NCI-H460 (cell line): Measurements from ENCODE around the genes RASEF and FRMD3.

DNA sequence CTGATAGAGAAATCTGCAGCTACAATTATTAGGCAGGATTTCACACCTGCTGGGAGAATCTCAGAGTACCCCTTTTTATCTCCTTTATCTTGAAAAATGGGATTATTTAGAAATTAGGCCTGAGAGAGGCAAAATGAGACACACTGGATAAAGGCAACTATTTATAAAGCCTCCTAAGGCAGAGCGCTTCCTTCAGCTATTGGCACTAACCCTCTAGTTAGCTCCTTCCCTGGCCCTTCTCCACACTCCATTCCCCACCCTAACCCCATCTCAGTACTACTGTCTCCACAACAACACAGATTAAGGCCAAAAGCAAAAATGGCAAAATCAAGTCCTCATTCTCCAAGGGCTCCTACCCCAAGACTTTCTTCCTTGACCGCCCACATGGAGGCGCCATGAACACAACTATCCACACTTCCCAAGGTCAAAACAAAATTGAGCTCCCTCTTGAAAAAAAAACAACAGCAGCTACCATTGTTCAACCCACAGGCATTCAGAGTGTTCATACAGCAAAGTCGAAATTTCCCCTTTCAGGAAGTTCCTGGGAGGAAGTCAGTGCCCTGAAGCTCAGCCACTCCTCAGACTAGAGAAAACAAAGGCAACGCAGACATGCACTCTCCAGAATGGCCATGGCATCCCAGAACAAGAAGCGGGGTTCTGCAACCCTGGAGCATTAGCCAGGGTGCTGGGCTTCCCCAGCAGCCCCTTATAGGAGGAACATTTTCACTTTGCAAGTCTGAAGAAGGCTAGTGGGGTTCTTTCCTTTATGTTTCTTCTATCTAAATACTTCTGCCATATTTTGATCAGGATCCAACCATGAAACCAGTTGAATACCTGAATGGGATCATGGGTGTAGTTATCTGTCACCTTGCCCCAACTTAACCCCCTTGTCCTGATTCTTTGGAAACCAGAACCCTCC, 54.3 kb downstream of the GNAQ start:
RAMPAGE:
- cytosol, long total RNA, result no peak
- long total RNA, result no peak
- nucleus, long total RNA, result no peak

RAMPAGE:
- cytosol, long total RNA, result no peak
- long total RNA, result no peak
- nucleus, long total RNA, result no peak
Measured at GRCh38 chr9:78022842-78023547, 8.6 kb downstream of the GNAQ start.

RAMPAGE:
- cytosol, long total RNA, result no peak
- long total RNA, result no peak
- nucleus, long total RNA, result no peak
Measured at GRCh38 chr9:78300265-78300730, 3.4 kb downstream of the PSAT1 start.

RAMPAGE:
- cytosol, long total RNA, result no peak
- long total RNA, result no peak
- nucleus, long total RNA, result no peak
Measured at GRCh38 chr9:78358225-78358935, 61.5 kb downstream of the PSAT1 start.

GRCh38 chr9:79590914-79591778, 19.4 kb downstream of the TLE4 start:
RAMPAGE:
- cytosol, long total RNA, result no peak
- long total RNA, result no peak
- nucleus, long total RNA, result no peak

GRCh38 chr9:81664666-81665158, 24.6 kb downstream of the TLE1 start:
RAMPAGE:
- cytosol, long total RNA, result no peak
- long total RNA, result no peak
- nucleus, long total RNA, result no peak

DNA sequence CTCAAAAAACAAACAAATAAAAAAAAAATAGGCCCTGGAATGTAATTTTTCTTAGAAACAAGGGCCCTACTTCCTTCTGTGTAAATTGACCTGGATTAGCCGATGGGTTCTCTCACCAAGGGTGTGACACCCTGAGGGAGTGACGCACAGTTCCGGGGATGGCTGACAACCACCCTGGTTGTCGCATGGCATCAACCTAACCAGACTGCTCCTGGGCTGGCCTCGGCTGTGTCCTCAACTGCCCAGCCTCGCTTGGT, 51.2 kb upstream of the SPATA31D4 start:
RAMPAGE:
- cytosol, long total RNA, result no peak
- long total RNA, result no peak
- nucleus, long total RNA, result no peak

RAMPAGE:
- cytosol, long total RNA, result no peak
- long total RNA, result no peak
- nucleus, long total RNA, result no peak
Measured at GRCh38 chr9:81879218-81879634, 49.0 kb upstream of the SPATA31D4 start.

DNA sequence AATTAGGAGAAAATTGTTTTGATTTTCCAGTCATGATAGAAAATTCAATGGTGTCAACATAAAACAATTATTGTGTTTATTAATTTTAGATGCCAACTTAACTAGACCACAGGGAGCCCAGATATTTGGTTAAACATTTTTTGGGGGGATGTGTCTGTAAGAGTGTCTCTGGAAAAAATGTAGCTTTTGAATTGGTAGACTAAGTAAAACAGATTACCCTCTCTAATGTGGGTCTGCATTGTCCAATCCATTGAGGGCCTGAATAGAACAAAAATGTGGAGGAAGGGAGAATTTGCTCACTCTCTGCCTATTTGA, 328.2 kb downstream of the SPATA31D1 start:
RAMPAGE:
- cytosol, long total RNA, result no peak
- long total RNA, result no peak
- nucleus, long total RNA, result no peak

DNA sequence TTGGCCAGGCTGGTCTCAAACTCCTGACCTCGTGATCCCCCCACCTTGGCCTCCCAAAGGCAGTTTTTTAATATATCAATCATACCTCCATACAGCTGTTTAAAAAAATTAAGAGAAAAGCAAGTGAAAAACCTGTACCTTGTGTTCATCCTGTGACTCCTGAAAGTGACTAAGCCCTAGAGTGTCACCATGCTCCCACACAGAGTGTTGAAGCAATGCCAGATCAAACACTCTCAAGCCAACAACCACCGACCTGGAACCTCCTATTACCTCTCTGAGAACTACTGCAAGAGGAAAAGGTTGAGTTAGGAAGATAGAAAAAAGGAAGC, 123.5 kb downstream of the RASEF start:
RAMPAGE:
- cytosol, long total RNA, result no peak
- long total RNA, result no peak
- nucleus, long total RNA, result no peak

DNA sequence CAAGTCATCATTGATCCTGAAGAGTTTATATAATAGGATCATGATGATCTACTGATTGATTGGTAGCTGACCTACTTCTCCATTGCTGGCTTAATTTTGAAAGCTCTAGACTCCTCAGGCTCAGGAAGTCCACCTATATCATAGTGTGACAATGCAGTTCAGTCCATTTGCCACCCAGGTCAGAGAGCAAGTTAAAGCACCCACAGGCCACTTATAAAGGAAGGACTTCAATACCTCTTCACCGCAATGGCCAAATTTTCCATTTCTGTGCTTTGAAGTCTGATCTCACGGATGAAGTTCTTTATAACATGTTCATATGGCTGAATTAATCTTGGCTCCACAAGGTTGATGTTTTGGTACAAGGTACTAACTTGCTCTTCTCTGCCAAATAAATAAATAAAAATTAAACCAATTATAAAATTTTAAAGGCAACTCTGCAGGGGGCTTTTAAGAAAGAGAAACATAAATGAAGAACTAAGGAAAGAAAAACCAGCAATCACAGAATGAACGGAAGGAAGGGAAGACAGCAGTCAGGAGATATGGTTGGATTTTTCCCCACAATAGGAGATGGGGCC, 37.3 kb downstream of the RASEF start:
RAMPAGE:
- cytosol, long total RNA, result no peak
- long total RNA, result no peak
- nucleus, long total RNA, result no peak

GRCh38 chr9:83047885-83048664, 14.9 kb downstream of the RASEF start:
RAMPAGE:
- cytosol, long total RNA, result no peak
- long total RNA, result no peak
- nucleus, long total RNA, result no peak

DNA sequence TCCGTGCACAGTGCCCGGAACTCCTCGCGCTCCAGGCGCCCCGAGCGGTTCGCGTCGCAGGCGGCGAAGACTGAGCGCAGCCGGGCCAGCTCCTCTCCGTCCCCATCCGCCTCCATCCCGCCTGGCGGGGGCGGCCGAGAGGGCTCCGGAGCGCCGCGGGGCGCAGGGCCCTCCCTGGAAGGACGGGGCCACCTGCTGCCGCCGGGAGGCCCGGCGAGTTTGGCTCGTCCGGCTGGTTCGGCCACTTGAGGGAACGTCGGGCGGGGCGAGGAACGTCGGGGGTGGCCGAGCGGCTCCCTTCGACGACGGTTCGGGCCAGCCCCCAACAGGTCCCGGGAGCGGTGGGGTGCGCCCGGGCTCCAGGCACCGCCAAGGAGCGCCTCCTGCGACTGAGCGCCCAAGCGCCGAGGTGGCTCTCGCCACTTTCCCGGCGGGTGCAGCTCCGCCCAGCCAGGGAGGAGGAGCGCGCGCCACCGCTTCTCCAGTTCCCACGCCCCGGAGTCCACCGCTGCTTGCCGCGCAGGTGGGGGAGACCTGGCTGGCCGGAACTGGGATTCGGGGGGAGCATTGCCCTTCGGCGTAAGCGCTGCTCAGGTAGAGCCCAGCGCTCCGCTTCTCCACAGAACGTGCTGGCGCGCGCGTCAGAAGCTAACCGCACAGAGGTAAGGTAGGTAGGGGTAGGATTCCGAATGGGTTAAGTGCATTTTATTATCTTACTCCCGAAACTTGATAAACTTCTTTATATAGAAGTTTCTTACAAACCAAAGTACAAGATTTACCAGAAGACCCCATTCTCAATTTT, at the start of gene RASEF:
Gene RASEF (minus strand): TSS at position 391 of the 802 bp plus-strand sequence.
RAMPAGE:
- cytosol, long total RNA, result no peak
- long total RNA, result no peak
- nucleus, long total RNA, result no peak

DNA sequence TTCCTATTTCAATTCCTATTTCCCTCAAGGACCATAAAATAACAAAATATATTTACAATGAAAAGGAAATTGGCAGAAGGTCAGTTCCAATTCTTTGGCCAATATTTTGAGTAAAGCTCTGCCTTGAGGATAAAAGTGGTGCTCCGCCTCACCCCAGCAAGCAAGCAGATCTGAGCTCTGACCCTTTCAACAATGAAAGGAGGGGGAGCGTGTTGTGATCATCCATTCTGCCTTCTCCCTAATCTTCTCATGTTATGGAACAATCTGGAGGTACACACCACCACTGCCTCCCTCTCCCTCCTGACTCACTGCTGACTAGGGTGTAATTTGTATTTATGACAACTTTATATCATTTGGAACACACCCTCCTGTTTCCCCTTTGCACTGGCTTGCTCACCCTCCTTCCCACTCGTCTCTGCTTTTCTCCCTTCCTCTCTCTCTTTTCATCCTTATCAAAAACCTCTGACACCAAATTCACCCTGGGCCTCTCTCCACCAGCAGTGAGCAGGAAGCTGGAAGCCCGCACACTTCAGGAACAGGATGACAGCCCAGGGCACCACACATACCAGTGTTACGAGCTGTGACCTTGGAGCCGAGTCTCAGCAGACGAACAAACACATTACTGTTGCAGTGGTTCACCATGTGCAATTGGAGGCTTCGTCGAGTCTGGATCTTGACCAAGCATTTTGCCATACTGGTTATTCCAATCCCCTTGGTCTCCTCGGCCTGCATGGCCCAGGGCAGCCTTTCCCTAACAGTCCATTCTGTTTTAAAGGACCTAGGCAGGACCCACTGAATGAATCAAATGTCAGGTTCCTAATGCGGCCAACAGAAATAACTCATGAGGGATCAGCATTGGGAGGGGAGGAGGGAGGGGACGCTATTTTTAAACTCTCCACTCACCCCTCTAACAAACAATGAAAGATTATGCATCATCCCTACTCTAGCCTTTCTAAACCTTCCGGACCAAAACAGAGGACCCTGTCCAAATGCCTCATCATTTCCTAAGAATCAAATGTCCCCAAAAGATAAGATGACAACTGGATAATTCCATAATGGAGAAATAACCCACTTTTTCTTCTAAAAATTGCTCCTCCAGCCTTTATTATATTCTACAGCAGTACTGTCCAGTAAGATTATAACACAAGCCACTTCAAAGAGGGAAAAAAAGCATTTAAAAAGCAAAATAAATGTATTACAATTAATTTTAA, 203.9 kb upstream of the RASEF start:
RAMPAGE:
- cytosol, long total RNA, result no peak
- long total RNA, result no peak
- nucleus, long total RNA, result no peak

GRCh38 chr9:83508222-83508421, 30.1 kb downstream of the FRMD3 start:
RAMPAGE:
- cytosol, long total RNA, result no peak
- long total RNA, result no peak
- nucleus, long total RNA, result no peak

DNA sequence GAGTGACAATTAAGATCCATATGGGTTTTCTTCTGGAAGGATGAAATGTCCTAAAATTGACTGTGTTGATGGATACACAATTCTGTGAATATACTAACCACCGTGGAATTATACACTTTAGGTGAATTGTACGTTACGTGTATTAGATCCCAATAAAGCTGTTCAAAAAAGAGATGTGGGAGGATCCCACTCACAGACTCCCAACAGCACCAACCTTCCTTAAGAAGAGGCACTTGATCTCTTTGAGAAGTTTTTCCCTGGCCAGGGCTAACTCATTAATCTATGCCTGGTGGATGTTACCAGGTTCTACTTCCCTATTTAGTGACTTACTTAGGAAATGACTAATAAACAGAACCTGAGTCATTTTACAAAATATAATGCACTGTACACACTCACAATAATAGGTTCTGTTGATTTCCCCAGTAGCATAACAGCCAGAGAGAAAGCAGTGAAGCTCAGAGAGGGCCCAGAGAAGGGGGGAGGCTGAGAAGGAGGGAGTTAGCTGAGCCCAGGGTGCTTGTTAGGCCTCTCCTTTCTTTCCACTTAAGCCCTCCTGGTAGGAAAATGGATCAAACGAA, 27.2 kb downstream of the FRMD3 start:
RAMPAGE:
- cytosol, long total RNA, result no peak
- long total RNA, result no peak
- nucleus, long total RNA, result no peak

GRCh38 chr9:83537941-83539097, at the start of gene FRMD3:
FRMD3 (minus strand) TSS chr9:83538401.
RAMPAGE:
- cytosol, long total RNA, result no peak
- long total RNA, result no peak
- nucleus, long total RNA, result no peak

GRCh38 chr9:83673810-83674558, 33.8 kb downstream of the UBQLN1 start:
RAMPAGE:
- cytosol, long total RNA, result no peak
- long total RNA, result no peak
- nucleus, long total RNA, result no peak

RAMPAGE:
- cytosol, long total RNA, result no peak
- long total RNA, result no peak
- nucleus, long total RNA, result no peak
Measured at GRCh38 chr9:83702030-83702390, 5.7 kb downstream of the UBQLN1 start.

DNA sequence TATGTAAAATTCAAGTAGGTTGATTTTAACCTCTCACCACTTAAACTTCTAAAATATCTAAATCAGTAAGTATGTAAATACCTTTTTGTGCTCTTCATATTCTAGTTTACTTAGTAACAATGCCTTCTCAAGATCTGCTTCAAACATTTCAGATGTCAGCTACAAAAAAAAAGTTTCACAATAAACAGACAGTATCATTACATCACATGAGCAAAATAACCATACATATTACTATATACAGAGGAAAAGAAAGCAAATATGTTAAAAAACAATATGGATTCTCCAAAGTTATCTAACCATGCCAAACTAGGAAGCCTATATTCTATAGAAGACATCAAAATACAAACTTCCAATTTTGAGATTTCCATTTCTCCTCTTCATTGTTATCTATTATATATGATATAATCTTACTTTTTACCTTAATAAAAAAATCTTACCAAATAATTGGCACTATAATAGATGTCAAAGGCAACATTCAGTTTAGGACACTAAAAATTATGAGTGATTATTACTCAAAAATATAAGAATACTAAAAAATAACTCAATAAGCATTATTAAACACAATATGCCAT, 29.0 kb downstream of the GKAP1 start:
RAMPAGE:
- cytosol, long total RNA, result no peak
- long total RNA, result no peak
- nucleus, long total RNA, result no peak